RPMI7951 (cell line): ENCODE results near the gene C14orf39.

DNA sequence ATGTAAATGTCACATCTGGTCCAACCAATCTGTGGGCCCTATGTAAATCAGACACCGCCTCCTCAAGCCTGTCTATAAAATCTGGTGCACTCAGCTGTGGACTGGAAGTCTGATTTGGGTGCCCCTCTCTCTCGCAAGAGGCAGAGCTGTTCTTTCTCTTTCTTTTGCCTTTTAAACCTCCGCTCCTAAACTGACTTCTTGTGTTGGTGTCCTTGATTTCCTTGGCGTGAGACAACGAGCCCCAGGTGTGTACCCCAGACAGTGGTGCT is 9.3 kb upstream of the DHRS7 start:
- RAMPAGE, long total RNA, result no peak

GRCh38 chr14:60174883-60175846 is 10.0 kb upstream of the DHRS7 start:
- RAMPAGE, long total RNA, result no peak

- RAMPAGE, long total RNA, result no peak
Measured at GRCh38 chr14:60485484-60486339, at the start of gene C14orf39. C14orf39 (minus strand) TSS chr14:60486063.

DNA sequence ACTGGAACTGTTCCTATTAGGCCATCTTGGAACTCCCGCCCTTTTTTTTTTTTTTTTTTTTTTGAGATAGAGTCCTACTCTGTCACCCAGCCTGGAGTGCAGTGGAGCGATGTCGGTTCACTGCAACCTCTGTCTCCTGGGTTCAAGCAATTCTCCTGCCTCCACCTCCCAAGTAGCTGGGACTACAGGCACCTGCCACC is 117.2 kb downstream of the SLC38A6 start:
- RAMPAGE, long total RNA, result no peak

DNA sequence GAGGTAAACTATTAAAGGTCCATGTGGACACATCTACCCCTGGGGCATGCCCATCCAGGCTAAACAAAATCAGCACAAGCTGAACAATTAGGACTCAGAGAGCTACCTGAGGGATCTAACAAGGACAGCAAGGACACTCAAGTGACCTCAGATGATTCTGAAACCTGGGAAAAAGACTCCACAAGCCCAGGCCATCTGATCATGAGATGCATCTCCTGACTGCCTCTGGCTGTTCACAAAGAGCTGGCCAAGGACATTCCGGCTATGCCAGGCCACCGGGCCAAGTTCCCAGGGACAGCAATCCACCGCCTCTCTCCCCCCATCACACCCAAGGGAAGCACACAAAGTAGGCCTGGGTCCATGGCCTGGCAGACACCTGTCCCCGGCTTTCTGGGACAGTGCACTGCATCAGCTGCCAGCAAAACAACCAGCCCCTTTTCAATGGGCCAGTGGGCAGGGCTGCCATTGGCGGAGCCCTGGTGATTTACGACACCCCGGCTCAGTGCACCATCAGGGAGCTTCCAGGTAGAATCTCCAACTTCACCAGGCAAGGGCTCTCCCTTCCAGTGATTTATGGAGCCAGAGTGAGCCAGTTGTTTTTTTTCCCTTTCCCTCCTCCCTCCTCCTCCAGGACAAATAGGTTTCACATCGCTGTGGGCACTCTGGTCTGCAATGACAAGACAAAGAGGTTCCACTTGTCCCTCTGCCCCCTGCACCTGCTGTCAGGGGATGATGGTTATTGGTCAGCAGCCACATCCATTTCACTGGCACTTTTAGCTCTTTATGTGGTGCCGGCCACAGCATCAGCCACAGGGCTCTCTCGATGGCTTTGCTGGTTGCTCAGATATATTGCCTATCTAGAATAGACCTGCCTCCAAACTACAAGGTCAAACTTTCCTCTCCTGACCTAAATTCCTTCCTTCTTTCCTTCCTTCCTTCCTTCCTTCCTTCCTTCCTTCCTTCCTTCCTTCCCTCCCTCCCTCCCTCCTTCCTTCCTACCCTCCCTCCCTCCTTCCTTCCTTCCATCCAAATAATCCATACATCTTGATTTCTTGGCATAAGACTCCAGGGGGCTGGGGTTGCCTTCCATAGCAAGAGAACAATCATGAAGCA is 149.7 kb downstream of the SLC38A6 start:
- RAMPAGE, long total RNA, result no peak

- RAMPAGE, long total RNA, result no peak
Measured at GRCh38 chr14:61218673-61219093, 62.5 kb downstream of the TMEM30B start.

GRCh38 chr14:61277201-61277672 is 3.9 kb downstream of the TMEM30B start:
- RAMPAGE, long total RNA, result no peak

- RAMPAGE, long total RNA, result no peak
Measured at GRCh38 chr14:61322369-61323044, 1.1 kb downstream of the PRKCH start.

DNA sequence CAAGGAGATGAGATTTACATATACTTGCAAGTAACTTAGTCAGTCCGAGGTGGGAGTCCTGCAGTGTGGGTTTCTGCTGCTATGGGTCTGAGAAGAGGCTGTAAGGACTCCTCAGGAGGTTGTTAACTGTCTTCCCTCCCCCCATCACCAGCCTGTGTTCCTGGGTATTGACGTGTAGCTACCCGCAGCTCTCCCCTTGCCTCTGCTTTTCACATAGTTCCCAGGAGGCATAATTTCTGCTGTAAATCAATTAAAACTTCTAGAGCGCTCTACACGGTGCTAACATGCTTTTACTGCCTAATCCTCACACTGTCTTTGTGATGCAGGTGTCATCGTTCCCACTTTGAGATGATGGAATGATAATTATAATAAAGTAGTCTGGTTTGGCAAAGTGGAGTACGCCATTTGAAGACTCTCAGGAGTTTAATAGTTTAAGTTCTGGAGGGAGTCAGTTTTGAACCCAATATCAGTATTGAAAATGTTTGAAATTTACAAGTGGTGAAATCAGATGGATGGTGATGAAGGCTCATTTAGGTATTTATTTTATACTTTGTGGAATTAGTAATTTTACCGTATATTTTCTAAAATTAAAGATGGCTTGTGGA is 1.8 kb downstream of the PRKCH start:
- RAMPAGE, long total RNA, result no peak

- RAMPAGE, long total RNA, result no peak
Measured at GRCh38 chr14:61343790-61344731, 22.7 kb downstream of the PRKCH start.

DNA sequence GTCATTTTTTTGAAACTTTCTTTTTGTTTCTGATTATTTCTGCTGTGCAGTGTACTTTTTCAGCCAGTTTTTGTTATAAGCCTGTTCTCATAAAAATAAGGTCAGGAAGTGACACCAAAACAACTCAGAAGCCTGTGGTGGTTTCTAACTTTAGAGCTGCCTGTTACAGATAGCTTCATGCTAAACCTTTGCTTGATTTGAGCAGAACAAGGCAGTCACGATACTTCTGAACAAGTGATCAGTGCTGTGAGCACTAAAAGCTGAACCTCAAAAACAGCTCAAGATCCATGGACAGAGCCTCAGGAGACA is 82.0 kb downstream of the PRKCH start:
- RAMPAGE, long total RNA, result no peak

GRCh38 chr14:61457373-61457727 is 136.0 kb downstream of the PRKCH start:
- RAMPAGE, long total RNA, result no peak

DNA sequence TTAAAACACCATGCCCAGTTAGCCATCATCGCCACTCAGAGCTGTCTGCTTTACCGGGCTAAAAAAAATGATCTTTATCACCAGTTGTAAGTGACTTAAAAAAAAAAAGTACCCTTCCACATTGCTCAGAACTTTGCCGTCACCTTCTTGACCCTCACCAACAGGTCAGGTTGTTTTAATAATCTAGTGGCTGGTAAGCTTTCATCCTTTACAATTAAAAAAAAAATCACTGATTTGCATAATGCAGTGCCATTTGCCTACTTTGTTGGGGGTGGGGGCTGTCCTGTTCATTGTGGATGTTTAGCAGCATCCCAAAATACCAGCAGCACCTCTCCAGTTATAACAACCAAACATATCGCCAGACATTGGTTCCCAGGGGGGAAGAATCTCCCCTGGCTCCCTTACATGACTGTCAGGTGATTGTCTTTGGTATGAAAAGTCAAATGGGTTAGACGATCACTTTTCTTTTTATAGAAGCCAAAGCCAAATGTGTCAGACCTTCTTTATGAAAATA is 150.1 kb downstream of the PRKCH start:
- RAMPAGE, long total RNA, result no peak

DNA sequence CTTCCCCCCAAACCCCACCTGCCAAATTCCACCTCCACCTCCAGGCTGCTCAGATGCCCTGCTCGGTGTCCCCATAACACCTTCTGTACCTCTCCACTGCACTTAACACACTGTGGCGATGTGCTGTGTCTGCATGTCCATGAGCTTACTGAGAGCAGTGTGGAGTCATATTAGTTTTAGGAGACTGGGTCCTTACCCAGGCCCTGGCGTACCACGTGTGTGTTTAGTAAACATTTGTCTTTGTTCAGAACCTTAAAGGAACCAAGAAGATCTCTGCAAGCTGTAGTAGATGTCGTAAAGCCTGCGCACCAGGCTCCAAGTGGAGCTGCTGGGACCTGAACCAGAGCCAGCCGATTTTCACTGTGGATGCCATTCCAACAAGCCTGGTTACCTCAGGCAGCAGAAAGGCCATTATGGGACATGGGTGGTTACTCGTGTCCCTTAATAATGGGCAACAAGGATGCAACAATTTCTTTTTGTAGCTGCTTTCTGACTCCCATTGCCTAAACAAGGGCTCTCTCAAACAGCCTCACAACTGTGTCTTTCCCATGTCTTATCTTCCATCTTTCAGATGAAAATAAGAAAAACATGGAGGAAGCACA is 159.7 kb downstream of the PRKCH start:
- RAMPAGE, long total RNA, result no peak

- RAMPAGE, long total RNA, result no peak
Measured at GRCh38 chr14:61504929-61505304, 183.5 kb downstream of the PRKCH start.

DNA sequence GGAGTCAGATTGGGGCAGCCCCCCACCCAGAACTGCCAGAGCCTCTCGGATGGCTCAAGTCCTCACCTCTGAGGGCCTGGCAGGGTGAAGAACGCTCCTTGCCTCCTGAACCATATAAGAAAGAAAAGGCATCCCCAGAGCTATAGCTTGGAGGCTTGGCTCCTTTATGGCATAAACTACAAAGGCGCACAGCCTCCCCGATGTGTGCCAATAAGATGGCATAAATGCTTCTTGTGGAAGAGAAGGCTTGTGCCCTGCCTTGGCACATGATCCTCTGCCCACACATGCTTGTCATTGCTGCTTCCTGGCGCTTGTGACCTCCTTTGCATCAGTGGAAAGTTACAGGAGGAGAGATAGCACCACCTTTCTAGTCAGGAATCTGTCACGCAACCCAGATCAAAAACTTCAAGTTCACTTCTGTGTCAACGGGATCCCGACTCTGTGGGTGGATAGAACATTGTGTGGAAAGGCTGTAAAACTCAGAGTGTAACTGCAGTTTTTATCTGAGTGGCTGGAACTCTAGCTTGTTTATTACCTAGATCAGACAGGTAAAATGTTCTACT is 183.8 kb upstream of the HIF1A start:
- RAMPAGE, long total RNA, result no peak

GRCh38 chr14:61546915-61547891 is 148.1 kb upstream of the HIF1A start:
- RAMPAGE, long total RNA, result no peak

GRCh38 chr14:61603733-61604064 is 91.6 kb upstream of the HIF1A start:
- RAMPAGE, long total RNA, result no peak

- RAMPAGE, long total RNA, result no peak
Measured at GRCh38 chr14:61662685-61662998, 32.7 kb upstream of the HIF1A start.

GRCh38 chr14:61698014-61698491 is 2.7 kb downstream of the HIF1A start:
- RAMPAGE, long total RNA, result no peak